Neural crest cell (in vitro differentiated cells): ENCODE measurements around a stretch of chr7.

DNA sequence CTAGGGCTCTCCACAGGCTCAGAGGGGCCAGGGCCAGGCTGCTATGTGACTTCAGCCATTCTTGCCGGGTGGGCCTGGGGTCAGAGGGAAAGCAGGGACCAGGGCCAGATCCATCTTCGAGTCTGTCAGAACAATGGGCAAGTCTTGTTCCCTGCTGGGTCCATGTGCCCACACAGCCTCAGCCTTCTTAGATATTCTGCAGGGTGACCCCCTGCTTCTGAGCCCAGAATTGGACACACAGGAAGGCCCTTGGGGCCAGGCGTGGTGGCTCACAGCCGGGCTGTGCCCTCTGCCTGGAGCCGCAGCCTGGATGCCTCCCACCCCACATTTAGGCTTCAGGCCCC is 11.4 kb downstream of the LFNG start:
- PRO-cap, result no peak

DNA sequence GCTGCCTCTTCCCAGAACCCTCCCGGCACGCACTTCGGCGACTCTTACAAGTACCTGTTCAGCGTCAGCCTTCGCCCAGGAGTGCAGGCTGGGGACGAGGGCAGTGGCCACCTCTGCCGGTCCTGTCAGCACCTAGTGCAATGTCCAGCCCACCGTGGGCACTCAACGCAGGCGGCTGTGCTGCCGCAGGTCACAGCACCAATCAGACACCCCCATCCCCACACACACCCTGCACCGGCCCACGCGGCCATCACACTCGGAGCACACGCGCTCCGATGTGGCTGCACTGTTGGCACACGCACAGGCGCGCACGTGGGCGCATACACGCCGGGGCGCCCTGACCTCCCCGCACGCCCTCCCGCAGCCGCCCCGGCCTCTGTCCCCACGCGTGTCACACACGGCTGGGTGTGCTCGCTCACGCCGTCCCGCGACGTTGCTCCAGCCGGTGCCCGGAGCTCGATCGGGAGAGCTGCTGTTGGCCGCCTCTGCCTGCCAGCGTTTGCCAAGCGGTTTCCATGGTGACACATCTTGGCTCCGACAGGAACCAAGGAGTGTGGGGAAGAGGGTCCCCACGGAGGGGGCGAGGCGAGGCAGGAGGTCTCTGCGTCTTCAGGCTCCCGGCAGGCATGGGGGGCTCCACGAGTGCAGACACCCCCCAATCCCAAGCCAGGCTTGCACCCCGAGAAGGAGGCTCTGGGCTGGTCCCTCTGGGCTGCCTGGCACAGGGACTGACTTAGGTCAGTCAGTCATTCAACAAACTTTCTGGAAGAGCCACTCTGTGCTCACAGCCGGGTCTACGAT is 12.0 kb downstream of the LFNG start:
- PRO-cap, result no peak

DNA sequence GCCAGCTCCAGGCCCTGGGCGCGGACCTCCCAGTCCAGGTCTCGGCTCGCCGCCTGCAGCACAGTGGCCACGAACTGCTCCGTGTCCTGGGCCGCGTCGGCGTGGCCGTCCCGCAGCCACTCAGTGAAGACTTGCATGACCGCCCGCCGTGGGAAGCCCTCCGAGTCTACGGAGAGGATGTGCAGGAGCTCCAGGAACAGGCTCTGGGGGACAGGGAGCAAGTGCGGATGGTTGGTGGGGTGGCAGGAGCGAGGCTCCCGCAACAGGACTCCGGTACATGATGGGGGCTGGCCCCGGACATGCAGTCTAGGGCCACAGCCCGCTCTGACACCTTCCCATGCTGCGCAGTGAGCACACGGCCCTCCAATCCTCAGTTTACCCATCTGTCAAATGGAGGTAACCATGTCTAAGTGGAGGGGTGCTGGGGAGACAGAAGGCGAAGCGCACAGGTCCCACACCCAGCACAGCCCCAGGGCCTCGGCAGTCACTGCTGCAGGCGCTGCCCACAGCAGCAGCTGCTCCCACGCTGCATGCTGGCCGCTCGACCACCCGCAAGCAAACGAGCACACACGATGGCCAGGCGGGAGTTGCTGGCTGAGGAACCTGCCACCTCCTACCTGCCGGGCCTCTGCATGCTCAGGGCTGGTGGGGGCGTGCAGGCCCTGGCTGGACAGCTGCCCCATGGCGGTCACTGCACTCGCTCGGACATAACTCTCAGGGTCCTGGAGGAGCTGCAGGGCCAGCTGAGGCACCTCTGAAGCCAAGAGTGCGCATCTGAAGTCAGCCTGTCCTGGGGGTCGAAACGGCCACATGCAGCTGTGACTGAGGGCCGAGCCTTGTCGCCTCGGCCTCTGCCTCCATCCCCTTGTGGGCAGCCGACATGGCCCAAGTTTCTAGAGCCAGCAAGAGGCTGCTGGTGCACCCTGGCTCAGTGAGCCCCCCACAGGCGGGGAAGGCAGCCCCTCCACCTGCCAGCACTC is 16.5 kb downstream of the BRAT1 start:
- PRO-cap, result no peak

DNA sequence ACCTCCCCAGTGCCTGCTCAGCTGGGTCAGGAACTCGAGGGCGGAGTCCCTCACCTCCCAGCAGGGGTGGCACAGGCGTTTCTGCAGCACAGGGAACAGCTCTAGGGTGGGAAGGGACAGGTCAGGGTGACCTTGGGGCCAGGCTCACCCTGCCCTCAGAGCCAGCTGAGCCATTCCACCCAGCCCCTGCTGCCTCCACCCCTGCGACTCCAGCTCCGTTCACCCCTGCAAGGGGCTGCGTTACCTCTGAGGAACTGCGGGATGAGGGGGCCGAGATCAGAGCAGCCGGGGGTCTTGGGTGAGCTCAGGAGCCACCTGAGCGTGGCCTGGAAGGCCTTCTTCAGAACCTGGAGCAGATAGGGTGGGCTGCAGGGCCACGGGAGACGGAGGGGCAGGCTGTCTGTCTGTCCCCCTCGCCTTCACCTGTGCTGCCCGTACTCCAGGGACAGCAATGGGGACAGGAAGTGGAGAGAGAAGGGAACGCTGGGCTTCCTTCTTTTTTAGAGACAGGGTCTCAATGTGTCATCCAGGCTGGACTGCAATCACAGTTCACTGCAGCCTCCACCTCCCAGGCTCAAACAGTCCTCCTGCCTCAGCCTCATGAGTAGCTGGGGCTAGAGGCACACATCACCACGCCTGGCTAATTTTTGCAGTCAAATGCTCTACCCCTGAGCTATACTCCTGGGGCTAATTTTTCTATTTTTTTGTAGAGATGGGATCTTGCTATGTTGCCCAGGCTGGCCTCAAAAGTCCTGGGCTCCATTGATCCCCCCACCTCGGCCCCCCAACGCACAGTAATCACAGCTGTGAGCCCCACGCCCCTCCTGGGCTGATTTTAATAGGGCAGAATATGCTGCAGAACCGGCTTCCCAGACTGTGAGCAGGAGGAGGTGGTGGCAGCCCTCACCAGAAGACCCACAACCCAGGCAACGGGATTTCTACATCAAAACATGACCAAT is 15.5 kb downstream of the BRAT1 start:
- PRO-cap, result no peak

GRCh38 chr7:2549922-2550613 is 5.3 kb downstream of the BRAT1 start:
- PRO-cap, result no peak

GRCh38 chr7:2553851-2554759 is 1.2 kb downstream of the BRAT1 start:
- PRO-cap, result no peak

- PRO-cap, result no peak
Observed at GRCh38 chr7:2587686-2588053, 28.9 kb downstream of the IQCE start.

DNA sequence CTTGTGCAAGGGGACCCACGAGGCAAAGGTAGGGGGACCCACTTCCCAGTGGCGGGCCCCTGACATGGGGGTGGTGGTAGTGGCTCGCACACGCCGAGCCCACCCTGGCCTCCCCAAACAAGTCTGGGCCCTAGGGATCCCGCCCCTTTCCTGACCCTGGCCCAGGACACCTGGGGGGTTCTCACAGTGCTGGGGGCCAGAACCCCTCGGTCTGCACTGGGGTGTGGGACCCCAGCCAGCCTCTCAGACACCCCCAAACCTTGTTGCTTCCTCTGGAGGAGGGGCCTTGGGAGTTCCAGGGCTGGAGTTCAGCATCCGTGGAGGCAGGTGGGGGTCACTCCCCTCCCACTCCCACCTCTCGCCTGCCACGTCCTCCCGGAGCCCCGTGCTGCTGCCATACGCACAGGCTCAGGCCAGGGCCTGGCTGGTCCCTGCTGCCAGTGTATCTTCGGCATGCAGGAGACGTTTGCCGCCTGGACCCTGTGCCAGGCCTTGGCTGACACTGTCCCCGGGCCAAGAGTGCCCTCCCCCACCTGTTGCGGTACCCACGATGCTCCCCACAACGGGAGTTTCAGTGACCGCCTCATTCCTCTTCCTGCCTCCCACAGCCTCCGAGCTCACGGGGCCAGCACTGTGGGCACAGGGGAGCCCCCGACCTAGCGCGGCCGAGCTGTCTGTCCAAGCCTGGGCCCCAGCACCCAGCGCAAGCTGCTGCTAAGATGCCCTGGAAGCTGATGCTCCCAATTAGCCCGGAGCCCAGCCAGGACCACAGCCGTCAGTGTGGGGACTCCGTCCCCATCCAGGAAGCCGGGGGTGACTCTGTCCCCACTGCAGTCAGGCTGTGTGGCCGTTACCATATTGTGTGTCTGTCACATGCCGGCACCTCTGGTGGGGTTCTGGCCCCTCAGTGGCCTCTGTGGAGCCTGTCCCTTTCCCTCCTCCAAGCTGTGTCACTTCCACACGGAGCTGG is 7.4 kb downstream of the TTYH3 start:
- PRO-cap, result no peak

DNA sequence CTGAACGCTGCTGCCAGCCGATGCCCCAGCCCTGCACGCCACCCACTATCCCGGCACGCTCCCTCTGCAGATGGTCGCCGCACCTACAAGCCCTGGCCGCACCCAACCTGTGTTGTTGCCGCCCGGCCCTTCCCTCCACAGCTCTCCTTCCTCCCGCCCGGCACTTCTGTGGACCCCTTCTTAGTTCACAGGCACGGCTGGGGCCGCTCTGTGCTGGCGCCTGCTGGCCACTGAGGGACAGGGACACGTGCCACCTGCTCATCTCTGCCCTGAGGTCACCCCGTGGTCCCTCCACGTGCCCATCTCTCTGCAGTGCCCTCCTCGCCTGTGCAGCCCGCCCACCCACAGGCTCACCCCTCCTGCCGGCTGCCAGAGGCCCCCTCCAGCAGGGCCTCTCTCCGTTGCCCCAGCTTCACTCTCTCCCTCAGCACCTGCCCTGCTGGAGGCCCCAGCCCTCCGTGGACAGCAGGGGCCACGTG is 26.0 kb upstream of the AMZ1 start:
- PRO-cap, result no peak

GRCh38 chr7:2716759-2718058 is 29.2 kb downstream of the AMZ1 start:
- PRO-cap, result no peak

DNA sequence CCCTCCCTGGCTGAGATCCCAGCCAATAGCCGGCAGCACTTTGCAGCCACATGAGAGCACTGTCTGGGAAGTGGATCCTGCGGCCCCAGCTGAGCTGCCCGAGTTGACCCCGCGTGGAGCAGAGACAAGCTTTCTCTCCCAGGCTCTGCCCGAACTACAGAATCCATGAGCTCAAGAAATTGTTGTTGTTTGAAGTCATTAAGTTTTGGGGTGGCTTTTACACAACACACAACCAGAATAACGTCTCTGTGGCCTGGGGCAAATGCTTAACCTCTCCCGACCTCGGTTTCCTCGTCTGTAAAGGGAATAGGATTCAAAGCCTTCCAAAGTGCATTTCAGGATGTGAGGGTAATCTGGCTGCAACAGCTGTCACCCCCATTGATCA is 44.9 kb downstream of the CARD11 start:
- PRO-cap, result no peak

GRCh38 chr7:3094660-3095411 is 51.2 kb upstream of the CARD11 start:
- PRO-cap, result no peak

- PRO-cap, result no peak
Observed at GRCh38 chr7:3159458-3159878, 115.8 kb upstream of the CARD11 start.

GRCh38 chr7:3972568-3972885 is 671.5 kb downstream of the SDK1 start:
- PRO-cap, result no peak

DNA sequence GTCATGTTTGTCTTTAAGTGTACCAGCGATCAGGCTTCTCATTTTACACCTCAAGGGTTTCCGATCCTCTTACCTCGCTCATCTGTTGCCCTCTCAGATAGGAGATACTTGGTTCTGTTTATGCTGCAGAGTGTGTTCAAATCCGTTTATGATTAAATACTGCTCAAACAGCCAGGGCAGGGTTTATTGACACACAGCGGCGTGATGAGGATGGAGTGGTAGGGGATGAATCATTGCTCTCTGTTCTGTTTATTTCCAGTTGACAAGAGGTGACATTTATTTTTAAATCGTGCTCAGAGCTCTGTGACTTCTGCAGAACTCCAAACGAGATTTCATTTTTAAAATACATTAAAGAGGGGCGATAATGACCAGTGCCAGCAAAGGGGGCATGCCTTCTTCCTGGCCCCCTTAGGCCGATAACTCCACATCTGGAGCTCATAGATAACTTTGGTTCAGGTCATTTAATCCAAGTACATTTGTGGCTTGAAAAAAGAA is 30.6 kb downstream of the FOXK1 start:
- PRO-cap, result no peak

GRCh38 chr7:4724552-4725255 is 42.6 kb downstream of the FOXK1 start:
- PRO-cap, result unidirectional peak, plus-strand start at chr7:4724964; bidirectional peak, plus-strand start at chr7:4725137, minus-strand start at chr7:4725175

GRCh38 chr7:4734734-4735338 is 40.6 kb upstream of the AP5Z1 start:
- PRO-cap, result no peak

- PRO-cap, result bidirectional peak, plus-strand start at chr7:4738956, minus-strand start at chr7:4738819
Observed at GRCh38 chr7:4738620-4739448, 36.6 kb upstream of the AP5Z1 start.

DNA sequence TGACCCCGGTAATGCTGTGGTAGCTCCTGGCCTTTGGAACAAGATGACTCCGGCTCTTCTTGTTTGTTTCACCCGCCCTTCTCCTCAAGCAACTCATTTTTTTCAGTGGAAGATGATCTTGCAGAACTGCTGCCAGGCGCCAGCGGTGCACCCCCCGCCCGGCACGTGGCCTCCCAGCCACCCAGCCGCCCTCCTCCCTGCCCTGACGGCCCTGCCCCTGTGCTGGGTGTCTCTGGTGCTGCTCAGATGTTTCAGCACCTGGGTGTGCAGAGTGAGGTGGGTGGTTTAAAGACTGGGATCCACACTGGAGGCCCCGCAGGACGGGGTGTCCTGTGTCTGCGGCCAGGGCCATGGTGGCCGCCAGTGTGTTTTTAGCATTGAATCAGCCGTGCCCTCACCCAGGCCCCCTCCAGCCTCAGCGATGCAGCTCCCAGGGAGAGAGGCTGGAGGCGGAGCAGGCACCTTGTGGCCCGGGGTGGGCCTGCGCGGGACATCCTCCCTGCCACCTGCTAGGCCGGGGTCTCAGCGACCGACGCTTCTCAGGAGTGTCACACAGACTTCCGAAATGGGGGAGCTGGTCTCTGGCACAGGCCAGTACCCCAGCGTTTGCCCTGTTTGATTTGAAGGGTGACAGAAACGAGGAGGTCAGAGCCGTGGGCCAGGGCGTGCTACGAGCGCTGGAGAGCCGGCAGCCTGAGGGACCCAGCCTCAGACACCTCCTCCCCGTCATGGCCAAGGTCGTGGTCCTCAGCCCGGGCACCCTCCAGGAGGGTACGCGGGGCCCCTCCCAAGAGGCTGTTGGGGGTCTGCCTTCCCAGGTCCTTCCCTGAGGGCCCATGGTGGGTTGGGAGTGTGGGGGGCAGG is 7.5 kb downstream of the AP5Z1 start:
- PRO-cap, result no peak

DNA sequence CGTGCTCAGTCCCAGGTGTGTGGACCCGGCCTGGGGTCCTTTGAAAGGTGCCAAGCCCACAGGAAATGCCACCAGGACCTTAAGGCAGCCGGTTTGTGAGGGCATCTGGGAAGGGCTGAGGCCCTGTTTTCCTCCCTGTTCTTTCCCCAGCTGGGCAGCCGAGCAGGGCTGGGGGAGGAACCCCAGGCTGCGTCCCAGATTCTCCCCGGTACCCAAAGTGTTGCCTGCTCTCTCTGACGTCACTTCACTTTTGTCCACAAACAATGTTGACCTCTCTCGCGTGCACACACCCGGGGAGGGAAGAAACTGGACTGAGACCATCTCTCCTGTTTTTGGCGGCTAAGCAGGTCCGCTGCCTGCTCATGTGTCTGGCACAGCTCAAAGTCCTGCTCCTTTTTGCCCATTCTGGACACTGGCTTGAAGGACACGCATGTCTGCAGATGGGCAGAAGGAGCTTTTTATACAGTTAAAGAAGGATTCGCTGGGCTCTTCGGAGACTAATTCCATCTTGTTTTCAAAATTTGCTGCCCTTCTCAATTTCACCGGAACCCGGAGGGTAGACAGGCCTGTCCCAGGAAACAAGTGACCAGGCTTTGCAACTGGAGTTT is 37.4 kb downstream of the PAPOLB start:
- PRO-cap, result no peak